Endometrial microvascular endothelial cells (primary cell): ENCODE measurements around the genes HSD11B1 and HHAT.

GRCh38 chr1:209433837-209434188 is 149.7 kb upstream of the CAMK1G start:
- RAMPAGE, long total RNA: no peak

DNA sequence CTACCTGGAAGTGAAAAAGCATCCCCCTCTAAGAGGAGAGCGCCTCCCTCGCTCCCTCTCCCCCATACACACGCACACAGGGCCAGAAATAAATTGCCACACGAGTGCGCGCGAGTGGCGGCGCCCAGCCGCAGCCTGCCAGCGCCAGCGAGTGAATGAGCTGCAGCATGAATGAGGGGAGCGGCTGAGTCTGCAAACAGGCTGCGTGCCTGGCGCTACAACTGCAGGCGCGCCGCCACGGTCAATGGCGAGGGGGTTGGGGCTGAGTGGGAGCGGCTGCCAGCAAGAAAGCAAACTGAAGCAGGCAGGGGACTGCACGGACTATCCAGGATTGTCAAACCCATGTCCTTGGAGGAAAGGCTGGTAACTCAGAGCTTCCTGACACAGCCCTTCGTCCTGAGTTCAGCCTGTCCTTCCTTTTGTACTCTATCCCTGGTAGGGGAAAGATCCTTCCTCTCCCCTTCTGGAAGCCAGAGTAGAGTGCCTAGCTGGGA is 2.2 kb downstream of the CAMK1G start:
- RAMPAGE, long total RNA: no peak

- RAMPAGE, long total RNA: no peak
These were observed 26.4 kb downstream of the LAMB3 start for GRCh38 chr1:209625680-209626280.

DNA sequence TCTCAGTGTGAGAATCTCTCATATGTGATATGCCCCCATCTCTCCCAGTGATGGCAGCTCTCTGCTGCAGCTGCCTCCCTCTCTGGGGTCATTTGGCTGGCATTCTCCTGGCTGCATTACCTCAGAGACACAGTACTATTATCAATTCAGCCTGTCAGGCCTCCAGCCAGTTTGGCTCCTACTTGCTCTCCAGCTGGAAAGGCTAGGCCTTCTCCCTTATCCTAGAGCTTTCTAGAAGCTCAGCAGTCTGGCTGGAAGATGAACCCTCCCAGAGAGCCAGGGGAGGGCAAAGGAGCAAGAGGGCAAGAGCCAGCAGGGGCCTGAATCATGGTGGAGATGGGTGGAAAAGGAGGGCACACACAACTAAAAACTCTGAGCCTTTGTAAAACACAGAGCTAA is 8.9 kb downstream of the LAMB3 start:
- RAMPAGE, long total RNA: no peak

GRCh38 chr1:209650374-209650762 is 1.9 kb downstream of the LAMB3 start:
- RAMPAGE, long total RNA: no peak

GRCh38 chr1:209704584-209705033 is at the start of gene HSD11B1:
Gene HSD11B1, plus strand, starts transcription at chr1:209704846.
- RAMPAGE, long total RNA: no peak

GRCh38 chr1:209719933-209720965 is 15.6 kb downstream of the HSD11B1 start:
- RAMPAGE, long total RNA: no peak

GRCh38 chr1:209765865-209766546 is 10.2 kb downstream of the TRAF3IP3 start:
- RAMPAGE, long total RNA: no peak

- RAMPAGE, long total RNA: no peak
These were observed 42.2 kb upstream of the SYT14 start for GRCh38 chr1:209895994-209896133.

GRCh38 chr1:210236850-210237938 is 4.6 kb downstream of the SERTAD4 start:
- RAMPAGE, long total RNA: no peak

DNA sequence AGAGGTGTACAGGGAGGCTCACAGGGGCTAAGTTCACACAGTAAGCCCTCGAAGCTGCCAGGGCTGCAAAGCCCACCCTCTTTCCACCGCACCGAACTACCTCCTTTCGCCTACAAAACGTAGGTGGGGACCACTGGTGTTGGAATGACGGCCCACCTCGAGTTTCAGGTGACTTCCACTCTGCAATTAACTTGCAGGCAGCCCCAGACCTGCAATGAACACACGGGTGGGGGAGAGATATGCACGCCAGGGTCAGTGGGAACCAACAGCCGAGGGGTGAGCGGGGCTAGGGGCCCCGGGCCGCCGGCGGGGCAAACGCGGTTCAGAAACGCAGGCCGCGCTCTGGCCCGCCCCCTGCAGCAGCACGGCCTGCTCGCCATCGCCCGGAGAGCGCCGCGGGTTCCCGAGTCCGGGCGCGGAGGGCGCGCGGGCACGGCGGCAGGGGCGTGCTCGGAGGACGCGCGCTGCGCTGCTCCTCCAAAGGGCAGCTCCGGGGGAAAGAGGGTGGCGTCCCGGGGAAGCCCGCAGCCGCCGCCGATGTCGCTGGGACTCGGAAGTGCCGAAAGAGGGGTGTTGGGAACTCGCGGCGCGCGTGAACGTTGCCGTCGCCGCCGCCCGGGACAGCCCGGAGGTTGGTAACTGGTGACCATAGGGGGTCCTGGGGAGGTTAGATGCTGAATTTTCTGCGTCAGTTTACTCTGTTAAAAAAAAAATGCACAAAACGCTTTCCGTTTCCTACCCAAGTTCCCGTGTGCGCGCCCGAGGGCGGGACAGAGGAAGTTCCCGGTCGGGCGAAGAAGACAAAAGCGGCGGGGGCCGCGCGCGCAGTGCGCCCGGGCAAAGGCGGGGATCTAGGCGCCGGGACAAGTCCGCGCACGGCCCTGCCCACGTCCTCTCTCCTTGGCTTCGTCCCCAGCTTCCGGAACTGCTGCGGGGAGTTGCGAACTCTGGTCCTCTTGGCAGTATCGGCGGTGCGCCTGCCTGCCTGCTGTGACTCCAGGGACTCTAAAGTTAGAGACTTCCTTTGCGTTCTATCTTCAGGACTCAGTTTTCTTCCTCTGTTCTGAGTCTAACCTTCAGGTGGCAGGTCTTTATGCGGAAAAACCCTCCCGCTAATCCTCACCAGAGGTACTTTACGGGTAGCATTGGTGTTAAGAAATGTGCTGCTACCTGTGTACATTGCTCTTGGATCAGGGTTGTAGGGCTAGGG is at the start of gene HHAT:
HHAT (plus strand) TSS at position 429 of the 1,210 bp plus-strand sequence.
- RAMPAGE, long total RNA: no peak

GRCh38 chr1:210332838-210333249 is 4.1 kb downstream of the HHAT start:
- RAMPAGE, long total RNA: no peak

- RAMPAGE, long total RNA: no peak
These were observed 41.2 kb downstream of the TRAF5 start for GRCh38 chr1:211367691-211368321.

DNA sequence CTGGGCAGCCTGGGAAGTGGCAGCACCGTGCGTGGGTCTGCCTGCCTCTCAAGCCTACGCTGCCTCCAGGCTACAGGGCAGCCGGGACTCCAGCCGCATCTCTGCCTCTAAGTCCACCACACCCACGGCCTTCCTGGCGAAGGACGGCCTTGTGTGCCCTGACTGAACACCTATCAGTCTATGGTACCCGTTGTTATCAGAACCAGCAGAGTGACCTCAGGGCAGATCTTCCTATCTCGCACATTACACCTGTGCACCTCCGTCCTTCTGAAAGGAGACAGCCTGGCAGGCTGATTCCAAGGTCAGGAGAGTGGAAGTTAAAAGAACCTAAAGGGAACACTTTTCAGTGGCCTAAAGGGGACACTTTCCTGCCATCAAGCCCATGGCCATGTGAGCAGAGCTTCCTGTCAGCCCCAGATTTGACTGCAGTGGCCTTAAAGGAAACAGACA is 35.7 kb upstream of the SLC30A1 start:
- RAMPAGE, long total RNA: no peak

GRCh38 chr1:211630112-211631155 is 45.0 kb downstream of the NEK2 start:
- RAMPAGE, long total RNA: no peak

- RAMPAGE, long total RNA: no peak
These were observed 59.3 kb upstream of the NEK2 start for GRCh38 chr1:211734688-211735227.

DNA sequence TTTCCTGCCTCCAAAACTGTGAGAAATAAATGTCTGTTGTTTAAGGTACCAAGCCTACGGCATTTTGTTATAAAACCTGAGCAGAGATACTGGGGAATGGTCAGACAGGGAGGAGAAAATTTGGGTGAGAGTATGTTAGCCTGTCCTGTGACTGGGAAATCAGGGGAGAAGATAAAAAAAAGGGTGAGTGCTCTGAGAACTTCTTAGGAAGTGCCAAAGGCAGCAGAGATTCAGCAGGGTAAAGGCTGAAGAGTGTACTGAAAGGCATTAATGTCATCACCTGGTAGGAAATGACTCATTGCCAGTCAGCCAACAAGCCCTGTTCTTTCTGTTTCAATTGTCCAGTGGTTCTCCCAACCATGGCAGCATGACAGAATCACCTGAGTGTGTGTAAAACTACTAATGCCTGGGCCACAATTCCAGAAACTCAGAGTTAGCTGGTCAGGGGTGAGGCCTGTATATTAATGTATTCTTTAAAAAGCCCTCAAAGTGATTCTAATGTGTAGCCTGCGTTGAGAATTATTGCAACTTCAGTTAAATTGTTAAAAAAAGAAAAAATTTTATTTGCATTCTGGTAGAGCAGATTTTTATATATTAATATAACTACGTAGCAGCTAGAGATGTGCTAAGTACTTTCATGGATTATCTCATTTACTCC is 83.5 kb downstream of the INTS7 start:
- RAMPAGE, long total RNA: no peak

DNA sequence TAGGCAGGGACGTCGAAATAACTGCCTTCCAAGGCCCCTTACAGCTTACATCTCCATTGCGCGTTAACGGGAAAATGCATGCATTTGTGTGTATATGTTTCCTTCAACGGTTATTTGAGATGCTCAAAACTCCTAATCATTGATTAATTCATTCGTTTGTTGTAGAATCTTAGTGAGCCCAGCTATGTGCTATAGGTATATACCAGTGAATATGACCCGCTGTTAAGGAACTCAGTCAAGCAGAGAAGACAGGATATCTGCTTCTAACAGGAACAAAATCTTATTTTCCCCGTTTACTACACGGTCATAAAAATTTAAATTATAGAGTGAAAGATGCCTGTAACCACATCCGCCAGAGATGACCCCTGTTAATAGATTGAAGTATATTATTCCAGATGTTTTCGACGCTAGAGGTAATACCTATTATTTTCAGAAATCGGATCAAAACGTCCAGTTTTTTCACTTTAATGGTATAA is 649 bp downstream of the DTL start:
- RAMPAGE, long total RNA: no peak

DNA sequence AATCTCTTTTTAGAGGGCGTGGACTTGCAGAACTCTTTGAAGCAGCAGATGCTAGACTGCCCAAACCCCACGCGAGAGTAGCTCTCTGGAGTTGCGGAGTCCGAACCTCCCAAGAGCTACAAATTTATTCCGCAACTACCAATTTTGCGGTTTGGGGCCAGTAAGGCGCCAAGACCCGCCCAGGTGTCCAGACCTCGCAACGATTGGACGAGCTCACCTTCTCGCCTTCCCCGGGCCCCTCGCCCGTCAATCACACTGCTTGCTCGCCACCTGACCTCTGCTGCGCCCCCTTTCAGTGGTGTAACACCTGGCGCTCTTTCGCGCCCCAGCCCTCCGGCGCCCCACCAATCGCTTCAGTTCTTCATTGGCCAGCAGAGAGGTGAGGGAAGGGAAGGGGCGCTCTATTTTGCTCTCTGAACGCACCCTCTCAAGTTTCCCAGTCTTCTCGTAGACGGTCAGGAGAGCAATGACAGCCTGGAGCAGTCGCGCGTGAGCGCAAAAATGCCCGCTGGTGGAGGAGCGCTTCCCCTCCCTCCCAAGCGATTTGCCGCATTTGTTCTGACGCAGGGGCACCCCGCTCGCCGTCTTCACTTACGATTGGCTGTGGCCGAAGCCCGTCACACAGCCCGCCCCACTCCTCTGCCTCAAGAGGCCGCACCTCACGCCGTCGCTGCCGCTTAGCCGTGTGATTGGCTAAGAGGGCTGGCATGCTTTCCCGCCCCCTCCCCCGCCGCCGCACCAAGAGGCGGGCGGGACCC is 475 bp upstream of the PPP2R5A start:
- RAMPAGE, long total RNA: no peak

GRCh38 chr1:212364498-212365519 is 49.9 kb downstream of the PACC1 start:
- RAMPAGE, long total RNA: no peak